GM12891 (cell line): ENCODE data around the genes CYTH3 and RSPH10B2.

- RRBS: no CpG with 5 or more reads among the region's 2 CpGs
These were observed 5.1 kb upstream of the FBXL18 start for GRCh38 chr7:5518758-5519134.

- RRBS: no CpG with 5 or more reads among the region's 20 CpGs
These were observed 13.9 kb upstream of the FSCN1 start for GRCh38 chr7:5578544-5579190.

DNA sequence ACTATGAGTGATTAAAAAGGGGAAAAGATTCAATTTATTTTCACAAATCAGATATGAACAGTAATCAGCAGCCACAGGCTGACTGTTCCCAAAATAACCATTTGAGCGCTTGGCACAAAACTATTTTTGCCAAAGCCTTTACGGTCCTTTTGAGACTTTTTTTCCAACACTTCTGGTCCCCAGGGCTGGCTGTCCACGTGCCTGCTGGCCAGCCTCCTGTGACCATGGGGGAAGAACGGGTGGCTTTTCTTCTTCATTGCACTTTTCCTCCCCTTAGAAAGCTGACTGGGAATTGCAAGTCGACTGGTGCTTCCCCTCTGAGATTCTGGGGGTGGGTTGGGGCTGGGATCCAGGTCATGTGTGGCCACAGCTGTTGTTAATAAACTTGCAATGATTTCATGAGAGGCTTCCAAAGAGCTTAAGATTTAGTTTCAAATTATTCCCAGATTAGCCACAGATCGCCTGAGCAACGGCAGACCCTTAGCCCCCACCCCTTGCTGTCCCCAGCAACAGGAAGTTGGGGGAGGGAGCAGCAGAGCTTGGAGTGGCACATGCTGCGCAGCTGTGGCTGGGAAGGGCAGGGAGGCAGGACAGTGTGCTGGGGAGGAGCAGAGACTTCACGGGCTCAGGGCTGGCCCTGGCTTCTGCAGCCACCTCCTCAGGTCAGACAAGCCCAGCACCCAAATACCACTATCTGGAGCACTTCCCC is 41.5 kb downstream of the FSCN1 start:
- RRBS: no CpG with 5 or more reads among the region's 9 CpGs

- RRBS: no CpG with 5 or more reads among the region's 10 CpGs
These were observed 42.7 kb downstream of the FSCN1 start for GRCh38 chr7:5635162-5635880.

DNA sequence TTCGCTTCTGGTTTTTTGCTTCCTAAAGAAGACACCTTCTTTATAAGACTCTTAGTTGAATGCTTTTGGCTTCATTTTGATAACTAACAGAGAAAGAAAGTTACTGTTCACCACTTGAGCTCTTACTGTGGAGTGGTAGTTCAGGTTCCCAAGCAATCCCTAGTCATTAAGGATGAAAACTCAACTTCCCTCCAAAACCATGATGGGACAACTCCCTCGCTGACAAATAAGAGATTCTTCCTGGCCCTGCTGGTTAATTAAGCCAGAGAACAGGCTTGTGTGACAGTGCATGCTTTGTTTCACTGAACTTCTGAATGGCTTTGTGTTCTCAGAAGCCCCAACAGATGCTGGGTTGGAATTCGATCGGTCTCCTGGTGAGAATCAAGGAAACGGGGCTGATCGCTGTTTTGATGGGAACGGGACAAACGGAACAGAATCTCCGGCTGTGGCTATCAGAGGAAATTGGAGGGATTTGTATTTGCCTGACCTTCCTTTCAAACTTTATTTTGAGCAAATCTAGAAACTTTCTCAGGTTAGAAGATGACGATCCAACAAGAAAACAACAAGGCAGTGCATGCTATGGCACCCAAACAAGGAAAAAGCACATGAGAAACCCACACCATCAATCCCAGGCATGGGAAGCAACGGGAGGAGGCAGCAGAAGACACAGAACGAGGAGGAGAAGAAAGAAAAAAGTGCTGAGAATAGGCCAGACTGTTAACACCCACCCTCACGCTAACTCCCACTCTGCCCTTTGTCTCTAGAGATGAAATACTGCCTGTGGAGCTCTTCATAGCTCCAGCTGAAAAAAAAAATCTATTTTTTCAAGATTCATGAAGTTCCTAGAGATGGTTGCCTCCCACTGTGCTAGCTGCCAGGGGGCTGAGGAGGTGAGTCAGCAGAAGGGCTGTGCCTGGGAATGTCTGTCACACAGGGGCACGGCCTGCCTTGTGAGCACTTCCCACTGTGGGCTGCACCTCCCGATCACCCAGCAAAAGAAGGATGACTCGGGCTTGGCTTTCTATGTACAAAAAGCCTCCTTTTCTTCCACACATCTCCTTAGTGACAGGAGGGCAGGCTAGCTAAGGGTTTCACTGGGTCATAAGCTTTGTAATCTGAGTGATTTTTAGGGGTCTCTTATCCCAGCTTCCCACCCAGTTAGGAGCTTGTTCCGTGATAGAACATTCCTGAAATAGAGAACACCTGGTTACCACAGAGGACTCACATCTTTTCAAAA is 44.1 kb downstream of the FSCN1 start:
- RRBS: no CpG with 5 or more reads among the region's 17 CpGs

- RRBS: no CpG with 5 or more reads among the region's 10 CpGs
These were observed 42.7 kb upstream of the RNF216 start for GRCh38 chr7:5824042-5824639.

DNA sequence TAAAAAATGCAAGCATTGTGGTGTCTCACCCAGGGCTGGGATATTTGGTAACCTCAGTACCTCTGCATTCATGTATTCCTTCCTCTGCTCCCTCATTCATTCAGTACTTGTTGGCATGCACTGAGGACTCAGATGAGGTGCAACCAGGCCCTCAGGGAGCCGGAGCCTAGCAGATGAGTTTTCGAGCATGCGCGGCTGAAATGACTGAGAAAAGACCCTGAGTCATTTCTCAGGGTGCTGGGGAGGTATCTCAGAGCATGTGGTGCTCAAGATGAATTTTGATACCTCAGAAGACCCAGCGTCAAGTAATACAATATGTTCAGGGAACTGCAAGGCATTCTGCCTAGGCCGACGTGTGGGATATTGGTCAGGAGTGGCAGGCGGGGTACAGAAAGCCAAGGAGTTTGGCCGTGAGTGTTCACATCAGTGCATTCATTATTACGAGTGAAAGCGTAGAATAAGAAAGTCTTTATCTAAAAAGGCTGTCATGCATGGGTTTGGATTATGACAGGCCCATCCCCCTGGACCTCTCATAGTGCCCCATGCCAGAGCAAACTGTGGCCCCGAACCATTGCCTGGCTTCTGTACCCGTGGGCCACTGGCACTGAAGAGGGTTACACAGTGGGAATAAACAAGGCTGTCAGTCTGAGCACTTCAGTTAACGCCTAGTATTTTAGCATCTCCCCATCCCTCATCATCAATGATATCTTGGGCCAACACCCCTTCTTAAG is 7.5 kb downstream of the AIMP2 start:
- RRBS: no CpG with 5 or more reads among the region's 14 CpGs

GRCh38 chr7:6152236-6152962 is 47.6 kb downstream of the USP42 start:
- RRBS: no CpG with 5 or more reads among the region's 25 CpGs

GRCh38 chr7:6156382-6157108 is 51.8 kb downstream of the USP42 start:
- RRBS: no CpG with 5 or more reads among the region's 18 CpGs

DNA sequence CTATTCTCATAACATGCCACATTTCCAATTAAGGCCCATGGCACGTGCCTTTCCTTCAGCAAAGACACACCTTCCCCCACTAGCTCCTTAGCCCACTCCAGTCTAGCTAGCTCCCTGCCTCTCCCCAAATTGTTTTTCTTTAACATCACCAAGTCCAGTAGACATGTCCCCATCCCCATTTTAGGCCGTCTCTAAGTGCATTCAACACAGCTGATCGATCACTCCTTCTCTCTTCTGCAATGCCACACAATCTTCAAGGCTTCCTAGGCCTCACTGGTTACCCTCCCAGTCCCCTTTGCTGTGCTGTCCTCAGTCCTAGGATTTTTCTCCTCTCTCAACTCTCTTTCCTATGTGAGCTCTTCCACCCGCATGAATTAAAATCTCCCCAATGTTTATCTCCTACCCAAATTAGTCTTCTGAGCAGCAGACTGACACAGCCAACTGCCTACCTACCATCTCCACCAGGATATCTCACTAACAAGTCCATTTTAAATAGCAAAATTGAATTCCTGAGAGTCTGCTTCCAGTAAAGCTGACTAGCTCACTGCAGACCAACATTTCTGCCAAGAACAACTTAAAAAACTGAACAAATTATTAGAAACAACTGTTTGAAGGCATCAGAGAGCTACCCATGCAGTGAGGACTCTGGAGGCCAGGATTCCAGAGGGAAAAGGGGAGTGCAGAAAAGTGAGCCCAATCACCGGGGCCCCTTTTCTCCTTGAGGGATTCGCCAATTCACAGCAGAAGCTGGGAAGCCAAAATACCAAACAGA is 11.8 kb downstream of the CYTH3 start:
- RRBS: no CpG with 5 or more reads among the region's 6 CpGs

DNA sequence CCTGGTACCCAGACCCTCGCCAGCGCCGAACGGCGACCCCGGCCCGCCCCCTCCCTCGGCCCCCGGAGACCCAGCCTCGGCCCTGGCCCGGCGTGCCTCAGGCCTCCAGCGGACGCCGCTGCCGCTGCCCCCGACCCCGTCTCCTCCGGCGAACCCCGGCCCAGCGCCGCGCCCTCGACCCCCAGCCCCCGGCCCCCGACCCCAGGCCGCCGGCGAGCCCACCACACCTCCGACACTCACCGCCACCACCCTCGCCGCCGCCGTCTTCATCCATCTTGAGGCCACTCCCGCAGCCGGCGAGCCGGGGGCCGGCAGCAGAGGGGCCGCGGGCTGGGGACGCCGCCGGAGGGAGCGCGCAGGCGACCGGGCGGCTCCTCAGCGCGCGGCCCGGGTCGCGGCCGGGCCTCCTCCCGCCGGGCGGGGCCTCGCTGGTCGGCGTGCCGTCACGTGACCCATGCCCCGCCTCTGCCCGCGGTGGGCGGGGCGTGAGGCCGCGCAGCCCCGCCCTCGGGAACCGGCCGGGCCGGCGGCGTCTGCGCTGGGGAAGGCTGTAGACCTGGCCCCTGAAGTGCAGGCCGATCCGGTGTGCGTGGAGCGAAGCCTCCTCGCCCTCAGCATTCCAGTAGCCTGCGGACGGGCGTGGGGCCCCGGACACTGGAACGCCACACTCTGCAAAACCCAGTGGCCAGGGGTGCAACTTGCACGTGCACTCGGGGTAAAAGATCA is at the start of gene CYTH3:
CYTH3 (minus strand) TSS at position 391 of the 726 bp plus-strand sequence.
- RRBS: 1% methylated on average over 35 of the region's 93 CpGs

- RRBS: no CpG with 5 or more reads among the region's 18 CpGs
These were observed 10.1 kb downstream of the FAM220A start for GRCh38 chr7:6338458-6339243.

DNA sequence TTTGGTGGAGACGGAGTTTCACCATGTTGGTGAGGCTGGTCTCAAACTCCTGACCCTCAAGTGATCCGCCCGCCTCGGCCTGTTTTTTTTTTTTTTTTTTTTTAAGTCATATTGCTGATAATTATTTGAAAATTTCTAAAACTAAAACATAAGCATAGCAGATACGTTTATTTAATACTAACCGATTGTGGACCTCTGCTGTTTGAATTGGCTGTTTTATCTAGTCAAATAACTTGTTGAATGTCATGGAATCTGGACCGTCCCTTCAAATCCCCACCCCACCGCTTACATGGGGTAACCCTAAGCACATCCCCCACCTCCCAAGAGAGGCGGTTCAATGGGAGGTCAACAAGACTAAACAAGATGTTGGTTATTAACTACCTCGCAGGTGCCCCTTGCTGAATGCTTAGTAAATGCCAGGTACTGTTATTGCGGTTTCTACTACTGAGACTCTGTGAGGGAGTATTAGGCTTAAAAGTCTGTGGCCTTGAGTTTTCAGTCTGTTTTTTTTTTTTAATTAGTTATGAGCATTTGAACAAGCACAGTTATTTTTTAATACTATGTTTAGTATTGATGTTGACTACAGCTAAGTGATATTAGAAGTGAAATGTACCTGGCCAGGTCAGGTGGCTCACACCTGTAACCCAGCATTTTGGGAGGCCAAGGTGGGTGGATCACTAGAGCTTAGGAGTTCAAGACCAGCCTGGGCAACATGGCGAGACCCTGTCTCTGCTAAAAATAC is 2.5 kb downstream of the RAC1 start:
- RRBS: no CpG with 5 or more reads among the region's 12 CpGs

- RRBS: no CpG with 5 or more reads among the region's 19 CpGs
These were observed 28.4 kb downstream of the DAGLB start for GRCh38 chr7:6419167-6419843.

DNA sequence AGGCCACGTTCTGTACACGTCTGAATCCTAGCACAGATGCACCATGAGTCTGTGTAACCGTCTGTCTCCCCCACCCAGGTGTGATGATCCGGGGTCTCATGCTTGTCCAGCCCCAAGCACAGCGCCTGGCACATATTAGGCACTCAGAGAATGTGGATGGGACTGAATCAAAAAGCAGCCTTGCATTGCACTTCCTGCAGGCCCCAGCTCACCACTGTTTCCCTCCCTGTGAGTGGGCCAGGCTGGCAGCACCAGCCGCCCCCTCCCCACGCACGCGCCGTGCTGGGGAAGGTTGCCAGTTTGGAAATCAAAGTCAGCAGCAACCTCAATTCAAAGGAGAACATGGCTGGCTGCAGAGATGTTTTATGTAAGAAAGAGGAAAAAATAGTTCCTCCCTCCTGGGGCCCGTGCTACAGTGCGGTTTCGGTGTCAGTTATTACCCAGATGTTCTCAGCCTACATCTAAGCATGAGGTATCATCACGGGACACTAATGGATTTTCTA is 5.6 kb downstream of the GRID2IP start:
- RRBS: no CpG with 5 or more reads among the region's 14 CpGs

- RRBS: no CpG with 5 or more reads among the region's 8 CpGs
These were observed 18.2 kb upstream of the ZNF12 start for GRCh38 chr7:6724906-6725324.

DNA sequence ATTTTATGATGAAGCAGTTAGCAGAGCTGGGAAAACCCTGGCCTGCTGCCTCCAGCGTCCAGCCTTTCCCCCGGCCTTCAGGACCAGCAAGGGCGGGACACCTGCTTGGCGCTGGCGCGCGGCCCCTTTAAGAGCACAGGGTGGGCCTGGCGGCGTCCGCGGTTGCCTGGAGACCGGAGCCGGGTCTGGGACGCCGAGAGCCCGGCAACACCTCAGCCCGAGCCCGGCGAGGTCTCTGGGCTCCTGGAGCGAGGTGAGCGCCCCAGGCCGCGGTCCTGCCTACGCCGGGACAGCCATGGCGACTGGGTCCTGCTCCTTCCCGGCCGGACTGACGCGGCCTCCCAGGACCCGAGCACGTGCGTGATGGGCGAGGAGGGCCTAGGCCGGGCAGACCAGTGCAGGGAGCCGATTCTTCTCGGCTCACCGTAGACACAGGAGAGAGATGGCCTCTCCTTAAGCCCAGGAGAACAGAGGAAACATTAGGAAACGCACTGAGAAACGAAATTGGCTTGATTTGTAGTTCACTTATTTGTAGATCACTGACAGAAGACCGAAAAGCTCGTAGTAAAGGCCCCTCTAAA is at the start of gene RSPH10B2:
RSPH10B2 (plus strand) TSS at position 182 of the 581 bp plus-strand sequence.
- RRBS: no CpG with 5 or more reads among the region's 42 CpGs

- RRBS: no CpG with 5 or more reads among the region's 9 CpGs
These were observed 95.2 kb downstream of the COL28A1 start for GRCh38 chr7:7440363-7441059.

GRCh38 chr7:7477686-7477885 is 58.1 kb downstream of the COL28A1 start:
- RRBS: no CpG with 5 or more reads among the region's 3 CpGs

- RRBS: no CpG with 5 or more reads among the region's 24 CpGs
These were observed 715 bp upstream of the UMAD1 start for GRCh38 chr7:7639805-7640268.